Neural progenitor cell (in vitro differentiated cells): ENCODE data around the genes SLC7A8 and CMTM5.

DNA sequence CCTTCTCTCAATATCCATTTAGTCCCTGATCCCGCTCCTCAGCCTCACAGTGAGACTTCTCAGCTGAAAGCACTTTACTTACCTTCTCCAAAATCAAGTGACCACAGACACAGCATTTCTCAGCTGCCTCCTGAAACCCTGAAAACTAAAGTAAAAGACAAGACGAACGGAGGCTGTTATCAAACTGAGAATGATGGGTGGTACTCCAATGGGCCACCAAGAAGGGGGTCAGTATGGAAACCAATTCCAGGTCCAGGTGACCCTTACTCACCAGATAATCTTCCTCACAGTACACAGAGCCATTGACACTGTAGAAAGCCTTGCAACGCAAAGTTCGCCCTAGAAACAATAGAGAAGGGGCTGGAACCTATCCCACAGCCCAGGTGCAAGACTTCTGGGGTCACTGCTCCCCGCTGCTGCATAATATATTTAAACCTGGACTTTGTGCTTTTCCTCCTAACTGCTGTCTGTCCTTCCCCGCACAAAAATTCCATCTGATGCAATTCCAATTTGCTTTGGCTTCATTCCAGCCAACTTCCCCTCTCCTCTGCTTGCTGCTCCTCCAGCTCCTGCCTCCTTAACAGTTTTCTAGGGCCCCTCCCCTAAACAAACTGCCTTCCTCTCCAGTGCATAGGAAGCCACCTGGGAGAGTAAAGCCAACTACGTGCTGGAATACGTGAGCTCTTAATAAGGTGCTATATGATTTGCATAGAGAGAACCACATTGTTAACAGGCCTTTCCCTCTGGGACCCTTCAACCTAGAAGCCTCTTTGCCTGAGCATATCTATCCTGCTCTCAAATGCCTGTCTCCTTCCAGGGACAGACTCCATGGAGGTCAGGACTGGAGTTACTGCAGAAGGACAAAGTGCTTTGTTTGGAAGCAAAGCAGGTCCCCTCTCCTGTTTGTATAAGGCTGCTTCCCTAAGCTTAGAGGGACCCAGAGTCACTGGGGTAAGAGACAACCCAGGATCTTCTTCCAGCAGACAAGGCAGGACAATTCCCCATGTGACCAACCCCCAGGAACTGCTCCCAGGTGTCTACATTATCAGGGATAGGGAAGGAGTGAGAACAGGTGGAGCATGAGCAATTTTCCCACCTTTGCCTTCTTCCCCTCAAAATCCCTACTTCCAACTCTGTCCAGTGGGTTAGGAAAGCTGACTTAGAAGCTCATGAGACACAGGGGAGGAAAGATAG is 5.6 kb downstream of the AJUBA start:
- RAMPAGE, long total RNA = no peak

DNA sequence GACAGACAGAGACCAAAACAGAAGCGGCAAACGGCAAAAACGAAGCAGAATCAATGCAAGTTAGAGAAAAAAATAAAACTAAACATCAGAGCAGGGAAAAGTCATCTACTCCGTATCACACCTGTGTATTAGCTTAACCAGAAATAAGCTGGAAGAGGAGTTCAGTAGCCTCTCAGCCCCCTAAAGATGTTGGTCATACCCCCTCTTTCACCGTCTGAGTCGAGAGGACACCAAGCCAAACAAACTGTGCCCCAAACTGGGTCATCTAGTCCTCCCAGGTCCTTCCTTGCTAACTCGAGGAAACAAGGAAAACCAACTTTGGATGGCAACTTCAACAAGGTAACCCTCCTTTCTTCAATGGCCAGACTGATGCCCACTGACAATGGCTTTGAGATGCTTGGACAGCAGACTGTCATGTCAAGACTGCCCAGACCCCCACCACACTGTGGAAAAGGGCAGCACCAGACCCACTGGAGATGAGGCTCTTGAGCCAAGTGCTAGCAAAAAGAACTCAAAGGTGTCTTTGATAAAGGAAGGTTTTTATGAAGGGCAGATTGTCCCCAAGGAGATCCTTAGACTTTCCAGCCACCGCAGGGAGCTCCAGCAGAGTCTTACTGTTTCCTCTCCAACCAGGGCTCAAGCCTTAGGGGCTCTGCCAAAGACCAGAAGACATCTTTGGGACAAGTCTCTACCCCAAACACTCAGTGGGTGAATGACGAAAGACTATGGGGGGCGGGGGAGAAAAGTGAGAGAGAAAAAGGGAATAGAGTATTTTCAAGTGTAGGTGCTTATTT is 9.0 kb upstream of the CDH24 start:
- RAMPAGE, long total RNA = no peak

GRCh38 chr14:23078175-23079174 is 16.5 kb downstream of the ACIN1 start:
- RAMPAGE, long total RNA = no peak

- RAMPAGE, long total RNA = no peak
Observed at GRCh38 chr14:23097932-23098994, 3.0 kb downstream of the C14orf119 start.

DNA sequence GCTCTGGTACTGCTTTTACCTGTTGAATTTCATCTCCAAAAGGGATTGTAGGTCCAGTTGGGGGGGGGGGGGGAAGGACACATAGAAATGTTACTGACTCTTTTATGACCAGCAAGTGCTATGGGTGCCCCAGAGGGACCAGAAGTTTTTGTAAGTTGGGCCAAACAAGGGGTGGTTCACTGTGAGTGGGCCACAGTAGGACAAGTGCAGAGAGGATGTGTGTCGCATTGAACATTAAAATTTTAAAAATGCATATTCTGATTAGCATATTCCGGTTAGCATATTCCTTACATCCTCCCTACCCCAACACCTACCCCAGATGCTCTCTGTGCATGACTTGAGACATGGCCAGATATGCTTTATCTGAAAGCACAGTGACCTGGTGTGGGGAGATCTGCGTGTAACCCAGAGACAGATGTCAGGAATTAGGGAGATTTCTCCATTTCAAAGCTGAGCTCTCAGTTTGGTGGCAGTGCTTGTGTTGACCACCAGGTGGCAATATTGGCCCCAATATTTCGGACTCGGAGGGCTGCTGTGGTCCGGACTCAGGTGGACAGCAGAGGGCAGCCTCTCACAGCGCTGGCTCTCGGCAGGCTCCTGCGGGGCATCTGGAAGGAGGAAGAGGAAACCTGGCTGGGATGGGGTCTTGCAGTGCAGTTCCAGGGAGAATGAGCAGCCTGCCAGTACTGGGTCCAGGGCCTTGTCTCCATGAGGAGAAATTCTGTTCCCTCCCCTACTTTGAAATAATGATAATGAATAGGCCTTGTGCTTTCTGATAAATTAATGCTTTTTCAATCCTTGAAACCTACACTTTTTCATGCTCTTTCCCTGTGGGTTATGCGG is 1.6 kb upstream of the CEBPE start:
- RAMPAGE, long total RNA = no peak

DNA sequence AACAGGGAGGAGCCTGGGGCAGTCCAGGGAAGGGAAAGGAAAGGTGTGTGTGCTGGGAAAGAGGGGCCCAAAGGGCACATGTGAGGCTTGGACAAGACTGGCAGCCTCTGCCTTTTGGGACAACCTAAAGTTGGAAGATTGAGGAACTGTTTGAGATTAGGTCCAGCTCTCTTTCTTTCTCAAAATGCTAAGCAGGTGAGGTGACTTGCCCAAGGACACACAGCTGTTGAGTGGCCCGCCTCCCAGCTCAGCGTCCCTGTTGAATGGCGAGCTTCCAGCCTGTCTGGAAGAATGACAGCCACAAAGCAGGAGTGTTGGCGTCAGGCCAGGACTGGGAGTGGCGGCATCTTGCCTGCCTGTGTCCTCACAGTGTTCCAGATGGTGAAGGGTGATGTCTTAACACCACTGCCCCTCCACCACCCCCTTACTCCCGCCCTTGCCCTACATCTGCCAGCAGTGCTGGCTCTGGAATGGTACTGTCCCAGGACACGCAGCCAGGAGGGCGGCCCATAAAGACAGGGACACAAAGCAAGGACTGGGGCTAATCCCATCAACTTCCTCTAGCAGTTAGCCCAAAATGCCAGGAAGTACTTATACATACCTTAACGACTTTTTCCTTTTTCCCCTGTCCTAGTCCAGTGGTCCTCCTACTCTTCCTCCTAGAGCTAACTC is 4.4 kb upstream of the CEBPE start:
- RAMPAGE, long total RNA = no peak

GRCh38 chr14:23154943-23155762 is 28.3 kb downstream of the SLC7A8 start:
- RAMPAGE, long total RNA = no peak

- RAMPAGE, long total RNA = start-site peak on the minus strand at chr14:23183657-23183663, 55 and 93 reads in 2 replicates
Observed at GRCh38 chr14:23183048-23184199, at the start of gene SLC7A8. SLC7A8 (minus strand) TSS chr14:23183660.

GRCh38 chr14:23296891-23297486 is 5.7 kb downstream of the PPP1R3E start:
- RAMPAGE, long total RNA = no peak

DNA sequence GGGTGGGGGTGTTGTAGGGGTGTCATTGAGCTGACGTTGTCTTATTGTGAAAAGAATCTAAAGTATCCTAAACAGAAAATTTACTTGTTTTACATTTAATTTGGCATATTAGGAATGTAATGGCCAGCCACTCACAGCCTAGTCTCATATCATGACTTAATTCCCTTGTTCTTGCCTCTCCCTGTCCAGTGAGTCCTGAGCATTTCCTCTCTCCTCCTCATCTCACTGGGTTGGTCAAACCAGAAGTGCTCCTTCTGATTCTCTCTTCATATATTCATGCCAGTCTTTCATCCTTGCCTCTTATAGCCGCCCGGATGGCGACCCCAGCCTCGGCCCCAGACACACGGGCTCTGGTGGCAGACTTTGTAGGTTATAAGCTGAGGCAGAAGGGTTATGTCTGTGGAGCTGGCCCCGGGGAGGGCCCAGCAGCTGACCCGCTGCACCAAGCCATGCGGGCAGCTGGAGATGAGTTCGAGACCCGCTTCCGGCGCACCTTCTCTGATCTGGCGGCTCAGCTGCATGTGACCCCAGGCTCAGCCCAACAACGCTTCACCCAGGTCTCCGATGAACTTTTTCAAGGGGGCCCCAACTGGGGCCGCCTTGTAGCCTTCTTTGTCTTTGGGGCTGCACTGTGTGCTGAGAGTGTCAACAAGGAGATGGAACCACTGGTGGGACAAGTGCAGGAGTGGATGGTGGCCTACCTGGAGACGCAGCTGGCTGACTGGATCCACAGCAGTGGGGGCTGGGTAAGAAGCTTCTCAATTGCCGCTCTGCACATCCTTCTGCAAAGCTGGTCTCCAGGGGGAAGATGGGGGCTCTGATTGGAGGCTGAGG is 1.0 kb downstream of the BCL2L2 start:
- RAMPAGE, long total RNA = no peak

DNA sequence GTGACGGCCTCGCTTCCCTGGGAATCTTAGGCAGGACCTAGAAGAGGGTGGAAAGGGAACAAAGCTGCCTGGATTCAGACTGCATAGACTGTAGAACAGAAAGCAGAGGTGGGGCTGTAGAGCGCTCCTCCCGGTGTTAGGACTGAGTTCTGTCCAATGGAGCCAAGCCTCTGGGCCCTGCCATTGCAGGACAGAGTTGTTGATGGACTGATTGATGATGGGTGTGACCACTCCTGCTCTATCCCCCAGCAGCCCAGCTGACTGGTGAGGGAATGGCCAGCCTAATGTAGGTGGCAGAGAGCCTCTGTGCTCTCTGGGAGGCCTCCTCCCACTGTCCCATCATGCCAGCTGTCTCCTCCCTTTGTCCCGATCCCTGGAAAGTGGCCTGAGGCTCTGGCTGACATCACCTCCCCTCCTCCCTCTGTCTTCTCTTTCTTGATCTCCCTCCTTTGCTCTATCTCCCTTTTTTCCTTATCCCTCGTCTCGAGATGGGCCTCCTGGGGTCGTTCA is 837 bp downstream of the EFS start:
- RAMPAGE, long total RNA = no peak

- RAMPAGE, long total RNA = start-site peak on the plus strand at chr14:23377003-23377051, 16 and 73 reads in 2 replicates
Observed at GRCh38 chr14:23376436-23377368, at the start of gene CMTM5. CMTM5 (plus strand) TSS chr14:23377046.

DNA sequence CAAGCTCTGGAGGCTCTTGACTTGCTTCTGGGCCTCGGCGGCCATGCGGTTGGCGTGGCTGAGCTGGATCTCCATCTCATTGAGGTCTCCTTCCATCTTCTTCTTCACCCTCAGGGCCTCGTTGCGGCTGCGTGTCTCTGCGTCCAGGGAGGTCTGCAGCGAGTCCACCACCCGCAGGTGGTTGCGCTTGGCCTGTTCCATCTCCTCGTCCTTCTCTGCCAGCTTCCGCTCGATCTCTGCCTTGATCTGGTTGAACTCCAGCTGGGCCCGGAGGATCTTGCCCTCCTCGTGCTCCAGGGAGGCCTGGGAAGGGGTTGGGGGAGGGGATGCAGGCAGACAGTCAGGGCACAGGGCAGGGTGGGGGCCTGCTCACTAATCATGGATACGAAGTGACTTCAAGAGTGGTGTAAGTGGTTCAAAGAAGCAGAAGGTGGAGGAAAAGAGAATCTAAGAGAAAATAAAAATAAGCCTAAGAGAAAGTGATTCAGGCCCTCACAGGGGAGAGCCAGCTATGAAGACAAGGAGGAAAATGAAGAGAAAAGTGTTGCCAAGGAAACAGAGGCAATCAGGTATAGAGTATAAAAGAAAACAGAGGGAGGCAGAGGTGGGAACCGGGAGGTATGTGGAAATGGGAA is 8.1 kb upstream of the MYH6 start:
- RAMPAGE, long total RNA = no peak

DNA sequence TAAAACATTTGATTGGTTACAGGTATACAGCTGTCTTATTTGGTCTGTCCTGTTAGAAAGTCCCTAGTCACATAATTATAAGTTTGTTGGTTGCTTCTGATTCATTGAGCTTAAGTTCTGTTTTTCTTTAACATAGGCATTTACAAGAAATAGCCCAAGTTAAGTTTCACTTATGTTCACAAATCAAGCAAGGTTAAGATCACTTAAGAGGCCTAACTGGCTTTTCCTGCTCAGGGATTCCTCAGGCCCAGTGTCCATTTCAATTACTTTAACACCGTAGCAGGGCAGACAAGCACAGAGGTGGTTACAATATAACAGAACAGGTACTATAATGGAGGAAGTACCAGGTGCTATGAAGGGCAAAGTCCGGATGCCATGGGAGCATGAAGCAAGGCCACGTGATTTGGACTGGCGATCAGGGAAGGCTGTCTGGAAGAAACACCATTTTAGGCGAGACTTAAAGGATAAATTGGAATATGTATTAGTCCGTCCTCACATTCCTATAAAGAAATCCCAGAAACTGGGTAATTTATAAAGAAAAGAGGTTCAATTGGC is 12.4 kb upstream of the MYH7 start:
- RAMPAGE, long total RNA = no peak

DNA sequence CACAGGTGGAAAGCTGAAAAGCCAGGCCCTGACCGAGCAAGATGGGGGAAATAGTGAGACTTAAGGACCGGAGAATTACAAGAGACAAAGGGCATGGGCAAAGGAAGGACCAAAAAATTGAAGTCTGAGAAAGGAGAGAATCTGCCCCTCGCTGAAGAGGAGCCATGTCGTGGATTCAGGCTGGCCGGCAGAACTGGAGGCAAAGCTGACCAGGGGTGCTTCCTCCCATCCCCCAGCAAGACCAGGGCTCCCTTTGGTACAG is 12.2 kb downstream of the ZFHX2 start:
- RAMPAGE, long total RNA = no peak

DNA sequence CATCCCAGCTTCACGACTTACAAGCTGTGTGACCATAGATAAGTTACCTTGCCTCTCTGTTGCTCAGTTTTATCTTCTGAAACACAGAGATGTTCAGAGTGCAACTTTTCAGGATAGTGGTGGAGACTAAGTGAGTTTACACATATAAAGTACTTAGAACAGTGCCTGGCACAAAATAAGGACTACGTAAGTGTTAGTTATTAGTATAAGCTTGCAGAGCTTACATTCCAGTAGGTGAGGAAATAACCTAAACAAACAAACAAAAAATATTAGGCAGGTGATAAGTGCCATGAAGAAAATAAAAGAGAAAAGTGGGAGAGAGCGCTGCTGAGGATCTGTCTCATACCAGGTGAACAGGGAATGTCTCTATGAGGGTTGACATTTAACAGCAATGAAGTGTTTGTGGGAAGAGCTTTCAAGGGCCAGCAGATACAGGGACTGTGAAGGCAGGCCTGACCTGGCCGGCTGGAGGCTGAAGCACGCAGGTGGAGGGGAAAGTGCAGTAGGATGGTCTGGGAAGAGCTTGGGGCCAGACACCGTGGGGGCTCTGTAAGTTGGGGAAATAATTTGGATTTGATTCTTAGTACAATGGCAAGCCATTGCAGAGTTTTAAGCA is 24.0 kb upstream of the DHRS2 start:
- RAMPAGE, long total RNA = no peak

- RAMPAGE, long total RNA = no peak
Observed at GRCh38 chr14:23612677-23613032, 23.5 kb upstream of the DHRS2 start.

GRCh38 chr14:23884043-23884549 is 69.5 kb upstream of the DHRS4 start:
- RAMPAGE, long total RNA = no peak

GRCh38 chr14:24006612-24007299 is 18.0 kb downstream of the DHRS4L2 start:
- RAMPAGE, long total RNA = no peak

DNA sequence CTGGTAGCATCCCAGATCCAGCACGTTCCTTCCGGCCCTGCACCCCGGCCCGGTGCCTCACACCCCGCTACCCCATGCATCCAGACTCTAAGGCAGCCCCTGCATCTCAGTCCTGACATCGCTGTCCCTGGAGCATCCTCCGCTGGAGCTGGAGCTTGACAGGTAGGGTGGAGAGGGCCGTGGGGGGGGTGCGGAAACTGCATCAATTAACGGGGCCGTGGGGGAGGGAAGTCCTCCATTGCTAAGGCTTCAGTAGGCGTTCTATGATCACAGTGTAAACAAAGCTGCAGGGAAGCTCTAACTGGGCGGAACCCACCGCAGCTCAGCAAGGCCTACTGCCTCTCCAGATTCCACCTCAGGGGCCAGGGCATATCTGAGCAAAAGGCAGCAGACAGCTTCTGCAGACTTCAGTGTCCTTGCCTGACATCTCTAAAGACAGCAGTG is 18.6 kb downstream of the DHRS4L2 start:
- RAMPAGE, long total RNA = no peak